HepG2 (cell line): Measurements from ENCODE around the genes IFI6 and PTAFR.

- RRBS, 2 experiments, result 100% methylated on average over 2 of the region's 4 CpGs; no CpG with 5 or more reads in 1 of the 2 experiments
CAGE:
- cytosol, long polyA minus RNA, result no peak
- cytosol, long polyA plus RNA, result no peak
- long polyA plus RNA, result no peak
- nucleus, long polyA minus RNA, result start-site peak on the minus strand at chr1:27429807-27430600, 5 reads
- nucleus, long polyA plus RNA, result no peak
These were observed 37.5 kb downstream of the GPR3 start for GRCh38 chr1:27429870-27430305.

GRCh38 chr1:27436325-27436941 lies 44.0 kb downstream of the GPR3 start:
- RRBS, 2 experiments, result no CpG with 5 or more reads among the region's 3 CpGs
CAGE:
- cytosol, long polyA minus RNA, result no peak
- cytosol, long polyA plus RNA, result no peak
- long polyA plus RNA, result no peak
- nucleus, long polyA minus RNA, result no peak
- nucleus, long polyA plus RNA, result no peak

GRCh38 chr1:27475285-27475605 lies 14.7 kb downstream of the WASF2 start:
- RRBS, 2 experiments, result no CpG with 5 or more reads among the region's 2 CpGs
CAGE:
- cytosol, long polyA minus RNA, result no peak
- cytosol, long polyA plus RNA, result no peak
- long polyA plus RNA, result no peak
- nucleus, long polyA minus RNA, result no peak
- nucleus, long polyA plus RNA, result no peak

DNA sequence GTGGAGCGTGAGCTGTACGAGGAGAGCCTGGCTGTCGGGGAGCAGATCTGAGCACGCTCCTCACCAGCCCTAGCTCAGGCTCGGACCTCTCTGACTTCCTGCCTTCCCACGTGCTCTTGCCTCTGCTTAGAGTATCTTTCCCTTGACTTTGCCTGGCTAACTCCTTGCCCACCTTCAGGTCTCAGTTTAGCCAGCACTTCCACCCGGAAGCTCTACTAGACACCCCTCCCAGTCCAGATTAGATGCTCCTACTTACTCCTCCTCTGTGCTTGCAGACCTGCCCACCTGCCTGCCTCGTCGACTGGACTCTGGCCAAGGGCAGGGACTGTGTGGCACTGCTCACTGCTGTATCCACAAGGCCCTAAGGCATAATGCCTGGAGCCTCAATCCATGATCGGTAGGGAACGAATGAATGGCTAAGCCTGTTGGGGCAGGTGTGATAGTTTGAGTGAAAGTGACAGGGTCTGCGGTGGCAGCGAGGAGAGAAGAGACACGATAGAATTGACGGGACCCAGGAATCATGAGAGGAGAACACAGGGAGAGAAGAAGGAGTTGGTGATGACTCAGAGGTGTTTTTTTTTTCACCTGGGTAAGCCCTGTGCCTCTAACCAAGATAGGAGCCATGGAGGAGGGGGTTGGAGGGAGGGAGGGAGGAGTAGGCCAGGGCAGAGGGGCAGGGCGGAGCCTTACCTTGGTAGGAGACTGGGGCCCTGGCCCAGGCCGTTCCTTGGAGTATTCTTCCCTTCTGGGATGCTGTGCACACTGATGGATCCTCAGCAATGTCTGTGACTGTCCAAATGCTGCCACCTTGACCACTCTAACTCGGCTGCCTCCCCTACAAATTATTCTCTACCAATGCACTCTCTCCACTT lies 28.3 kb upstream of the WASF2 start:
- RRBS, 2 experiments, result no CpG with 5 or more reads among the region's 18 CpGs
CAGE:
- cytosol, long polyA minus RNA, result no peak
- cytosol, long polyA plus RNA, result no peak
- long polyA plus RNA, result no peak
- nucleus, long polyA minus RNA, result no peak
- nucleus, long polyA plus RNA, result no peak

GRCh38 chr1:27528806-27529696 lies 39.1 kb upstream of the WASF2 start:
- RRBS, 2 experiments, result 82 to 84% methylated on average over 4 of the region's 16 CpGs
CAGE:
- cytosol, long polyA minus RNA, result no peak
- cytosol, long polyA plus RNA, result no peak
- long polyA plus RNA, result no peak
- nucleus, long polyA minus RNA, result no peak
- nucleus, long polyA plus RNA, result no peak

GRCh38 chr1:27542118-27543375 lies 52.6 kb upstream of the WASF2 start:
- RRBS, 2 experiments, result 6 to 18% methylated on average over 3 of the region's 27 CpGs
CAGE:
- cytosol, long polyA minus RNA, result no peak
- cytosol, long polyA plus RNA, result no peak
- long polyA plus RNA, result no peak
- nucleus, long polyA minus RNA, result no peak
- nucleus, long polyA plus RNA, result no peak

DNA sequence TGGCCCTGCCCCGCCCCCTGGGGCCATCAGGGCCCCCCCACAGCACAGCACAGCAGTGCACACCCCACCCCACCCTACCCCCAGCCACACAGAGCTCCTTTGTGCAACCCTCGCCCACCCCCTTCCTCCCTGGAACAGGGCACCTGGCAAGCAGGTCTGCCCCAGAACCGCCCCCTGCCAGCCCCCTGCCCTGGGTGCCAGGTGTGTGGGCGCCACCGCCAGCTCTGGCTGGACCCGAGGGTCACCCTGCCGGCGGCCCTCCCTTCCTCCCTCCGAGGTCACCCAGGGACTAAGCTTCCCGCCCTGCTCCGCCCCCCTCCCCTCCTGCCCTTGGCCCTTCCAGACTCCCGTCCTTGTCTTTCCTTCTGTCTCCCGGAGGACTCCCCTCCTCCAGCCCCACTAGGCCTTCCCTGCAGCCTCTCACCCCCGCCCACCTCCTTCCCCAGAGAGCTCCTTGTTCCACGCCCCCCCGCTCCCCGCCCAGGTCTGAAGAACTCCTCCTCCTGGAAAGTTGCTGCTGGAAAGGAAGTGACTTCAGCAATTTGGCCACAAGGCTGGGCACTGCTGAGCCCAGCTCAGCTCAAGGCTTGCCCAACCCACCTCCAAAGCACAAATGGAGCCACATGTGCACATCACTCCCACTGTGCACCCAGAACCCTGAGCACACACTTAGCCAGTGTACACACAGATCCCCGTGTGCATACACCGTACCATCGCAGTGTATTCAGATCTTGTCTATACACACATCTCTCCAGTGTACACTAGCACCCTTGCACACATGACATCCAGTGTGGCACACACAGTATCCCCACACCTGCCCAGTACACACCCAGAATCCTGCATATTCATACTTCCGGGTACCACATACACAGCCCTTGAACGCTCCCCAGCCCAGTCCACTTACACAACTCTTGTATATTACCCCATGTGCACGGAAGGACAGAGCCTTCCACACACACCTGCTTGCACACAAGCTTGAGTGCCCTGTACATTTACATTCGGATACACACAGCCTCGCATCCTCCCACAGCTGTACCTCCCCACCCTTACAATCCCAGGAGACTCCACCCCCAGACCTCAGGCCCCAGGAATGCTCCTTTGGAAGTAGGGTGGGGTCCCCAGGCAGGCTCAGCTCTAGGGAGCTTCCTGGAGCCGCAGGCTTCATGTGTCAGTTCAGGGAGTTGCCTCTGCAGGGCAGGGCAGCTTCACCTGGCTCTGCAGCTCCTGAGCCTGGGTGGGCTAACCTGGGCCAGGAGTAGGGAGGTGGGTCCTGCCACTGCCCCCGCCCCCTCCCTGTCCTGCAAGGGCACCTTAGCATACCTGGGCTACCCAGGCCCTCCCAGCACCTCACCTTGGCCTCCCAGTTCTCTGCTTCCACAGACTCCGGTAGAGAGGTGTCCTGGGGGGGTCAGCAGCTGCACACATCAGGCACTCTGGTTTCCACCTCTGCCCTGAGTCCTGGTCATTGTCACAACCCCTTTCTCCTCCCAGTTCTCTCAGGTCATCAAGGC lies 46.4 kb downstream of the AHDC1 start:
- RRBS, 2 experiments, result no CpG with 5 or more reads among the region's 28 CpGs
CAGE:
- cytosol, long polyA minus RNA, result no peak
- cytosol, long polyA plus RNA, result no peak
- long polyA plus RNA, result no peak
- nucleus, long polyA minus RNA, result no peak
- nucleus, long polyA plus RNA, result no peak

DNA sequence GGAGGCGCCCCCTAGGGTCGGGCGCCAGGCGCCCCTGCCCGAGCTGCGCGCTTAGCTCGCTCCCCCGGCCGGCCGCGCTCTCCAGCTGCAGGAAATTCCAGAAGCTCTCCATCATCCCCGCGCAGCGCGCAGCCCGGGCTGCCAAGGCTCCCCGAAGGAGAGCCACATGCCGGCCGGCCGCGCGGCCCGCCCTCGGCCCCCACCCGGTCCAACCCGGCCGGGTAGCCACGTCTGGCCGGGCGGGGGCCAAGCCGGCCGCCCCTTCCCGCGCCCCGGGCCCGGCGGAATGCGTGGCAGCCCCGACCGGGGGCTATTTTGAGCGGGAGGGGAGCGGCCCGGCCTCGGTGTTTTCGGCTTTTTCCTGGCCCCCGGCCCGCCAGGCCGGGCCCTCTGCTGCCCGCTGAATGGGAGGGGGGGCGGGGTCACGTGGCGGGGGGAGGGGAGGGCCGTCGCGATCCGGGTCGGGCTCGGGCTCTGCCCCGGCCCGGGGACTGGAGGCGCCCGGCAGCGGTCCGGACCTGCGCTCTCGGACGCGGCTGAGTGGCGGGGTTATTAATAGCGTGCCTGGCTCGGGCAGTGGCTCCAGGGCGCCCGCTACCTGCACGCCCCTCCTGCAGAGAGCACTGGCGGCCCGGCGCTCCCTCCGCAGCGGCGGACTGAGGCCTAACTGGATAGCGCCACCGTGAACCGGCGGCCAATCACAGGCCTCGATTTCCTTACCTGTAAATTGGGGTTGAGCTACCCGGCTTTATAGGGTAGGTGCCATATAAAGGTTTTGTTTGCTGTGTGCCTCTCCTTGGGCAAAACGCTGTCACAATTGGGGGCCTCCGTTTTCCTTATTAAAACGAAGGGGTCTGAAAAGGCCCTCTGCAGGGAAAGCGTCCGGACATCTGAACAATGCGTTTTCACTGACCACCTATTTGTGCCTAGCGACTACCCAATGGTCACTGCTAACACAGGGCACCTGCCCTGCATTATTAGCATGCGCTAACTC lies 28.2 kb downstream of the AHDC1 start:
- RRBS, 2 experiments, result 42 to 48% methylated on average over 25 to 27 of the region's 95 CpGs
CAGE:
- cytosol, long polyA minus RNA, result no peak
- cytosol, long polyA plus RNA, result no peak
- long polyA plus RNA, result no peak
- nucleus, long polyA minus RNA, result no peak
- nucleus, long polyA plus RNA, result no peak

DNA sequence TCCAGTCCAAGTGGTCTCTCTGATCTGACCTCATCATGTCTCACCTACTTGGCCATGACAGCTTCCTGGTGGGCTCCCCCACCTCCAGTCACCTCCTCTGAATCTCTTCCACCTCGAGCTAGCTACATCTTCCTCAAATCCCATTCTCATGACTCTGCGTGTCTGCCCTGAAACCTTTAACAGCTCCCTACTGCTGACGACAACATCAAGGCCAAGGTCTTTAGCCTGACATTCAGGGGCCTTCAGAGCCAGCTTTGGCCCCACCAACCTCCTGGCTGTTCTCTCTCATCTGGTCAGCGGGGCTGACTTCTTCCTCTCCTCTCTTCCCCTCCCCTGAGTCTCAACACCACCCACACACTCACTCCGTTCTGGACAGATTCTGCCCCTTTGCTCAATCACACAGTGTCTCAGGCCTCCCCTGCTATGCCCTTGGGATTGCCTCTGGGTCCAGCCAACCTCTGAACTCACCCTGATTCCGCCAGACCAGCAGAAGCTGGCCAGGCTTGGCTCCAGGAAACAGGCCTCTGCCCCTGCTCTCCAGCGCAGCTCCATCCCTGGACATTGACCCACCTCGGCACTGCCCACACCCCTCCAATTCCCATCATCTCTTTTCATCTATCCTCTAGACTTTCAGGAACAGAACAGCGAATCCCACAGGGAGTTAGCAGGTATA lies 22.2 kb downstream of the AHDC1 start:
- RRBS, 2 experiments, result no CpG with 5 or more reads among the region's 9 CpGs
CAGE:
- cytosol, long polyA minus RNA, result no peak
- cytosol, long polyA plus RNA, result no peak
- long polyA plus RNA, result no peak
- nucleus, long polyA minus RNA, result no peak
- nucleus, long polyA plus RNA, result no peak

DNA sequence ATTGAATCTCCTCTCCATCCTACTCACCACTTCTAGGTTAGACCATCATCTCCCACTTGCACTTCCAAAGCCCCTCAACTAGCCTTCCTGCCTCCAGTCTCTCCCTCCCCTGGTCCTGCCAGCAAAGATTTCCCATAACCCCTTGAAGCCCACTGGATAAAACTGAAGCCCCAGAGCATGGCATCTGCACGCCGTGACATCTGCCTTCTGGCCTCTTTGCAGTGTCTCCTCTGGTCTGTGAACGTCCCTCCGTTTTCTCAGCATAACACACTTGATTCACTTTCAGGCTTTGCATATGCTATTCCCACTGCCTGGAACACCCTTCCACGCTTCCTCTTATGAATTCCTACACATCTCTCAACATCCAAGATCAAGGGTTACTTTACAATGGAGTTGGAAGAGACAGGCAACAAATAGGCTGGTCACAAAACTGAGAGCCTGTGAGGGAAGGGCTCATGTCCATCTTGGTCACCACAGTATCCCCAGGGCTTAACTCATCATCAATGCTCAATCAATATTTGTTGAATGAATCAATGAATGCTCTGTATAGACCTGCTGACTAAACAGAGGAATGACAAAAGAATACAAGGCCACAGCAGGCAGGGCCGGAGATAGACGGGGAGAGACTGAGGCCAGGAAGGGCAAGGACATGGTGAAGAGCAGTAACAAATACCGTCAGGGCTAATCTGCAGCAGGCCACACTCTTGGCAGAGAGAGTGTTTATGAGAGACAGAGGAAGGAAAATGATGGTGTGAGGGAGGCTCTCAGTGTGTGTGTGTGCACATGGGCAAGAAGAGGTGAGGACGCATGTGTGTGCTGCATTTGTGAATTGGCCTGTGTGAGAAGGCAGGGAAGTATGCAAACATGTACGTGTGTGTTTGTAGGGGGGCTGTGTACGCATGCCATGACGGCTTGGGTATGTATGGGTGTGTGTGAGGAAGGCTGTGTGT lies 15.8 kb downstream of the AHDC1 start:
- RRBS, 2 experiments, result no CpG with 5 or more reads among the region's 12 CpGs
CAGE:
- cytosol, long polyA minus RNA, result no peak
- cytosol, long polyA plus RNA, result no peak
- long polyA plus RNA, result no peak
- nucleus, long polyA minus RNA, result start-site peak on the minus strand centred at position 47 of the sequence, 85 bp wide, 8 reads
- nucleus, long polyA plus RNA, result no peak

DNA sequence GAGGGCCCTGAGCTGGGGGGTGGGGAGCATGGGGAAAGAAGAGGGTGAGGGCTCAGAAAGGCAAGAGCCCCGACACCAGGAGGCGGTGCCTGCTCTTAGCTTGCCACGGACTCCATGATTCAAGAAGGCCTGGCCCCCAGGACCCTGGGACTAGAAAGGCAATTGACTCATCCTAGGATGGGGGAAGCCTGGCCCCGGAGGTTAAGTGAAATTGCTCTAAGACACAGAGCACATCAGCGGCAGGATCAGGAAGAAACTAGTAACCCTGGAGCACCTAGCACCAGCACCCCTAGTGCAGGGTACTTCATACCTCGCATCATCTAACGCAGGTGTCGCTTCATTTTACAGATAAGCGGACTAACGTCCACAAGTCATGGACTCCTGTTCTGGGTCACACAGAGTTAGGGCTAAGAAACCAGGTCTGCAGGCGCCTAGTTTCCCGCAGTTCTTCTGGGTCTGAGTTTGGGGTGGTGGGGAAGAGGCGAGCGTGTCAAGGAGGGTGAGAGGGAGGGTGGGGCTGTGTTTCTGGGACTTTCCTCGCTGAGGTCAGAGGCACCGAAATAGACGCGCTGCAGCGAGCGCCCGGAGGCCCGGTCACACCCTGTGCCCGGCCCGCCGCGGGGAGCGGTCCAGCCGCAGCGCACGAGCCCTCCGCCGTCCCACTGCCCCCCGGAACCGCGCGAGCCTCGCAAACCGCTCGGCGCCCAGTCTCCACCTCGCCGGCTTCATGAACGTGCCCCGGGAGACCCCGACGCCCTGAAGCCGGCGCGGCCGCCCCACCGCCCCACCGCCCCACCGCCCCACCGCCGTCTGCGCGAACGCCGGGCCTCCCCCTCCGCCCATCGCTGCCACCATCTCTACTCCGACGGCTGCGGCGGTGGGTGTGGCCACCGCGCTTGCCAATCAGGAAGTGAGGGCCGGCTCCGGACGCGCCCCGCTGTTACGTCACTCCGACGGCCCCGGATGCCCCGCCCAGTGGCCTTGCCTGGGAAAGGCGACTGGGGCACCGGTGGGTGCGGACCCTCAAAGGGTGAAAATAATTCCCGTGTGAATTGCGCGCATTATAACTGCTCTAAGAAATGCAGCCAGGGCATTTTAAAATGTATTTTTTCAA lies 12.4 kb downstream of the IFI6 start:
- RRBS, 2 experiments, result 3 to 5% methylated on average over 32 to 41 of the region's 83 CpGs
CAGE:
- cytosol, long polyA minus RNA, result no peak
- cytosol, long polyA plus RNA, result no peak
- long polyA plus RNA, result no peak
- nucleus, long polyA minus RNA, result no peak
- nucleus, long polyA plus RNA, result no peak

DNA sequence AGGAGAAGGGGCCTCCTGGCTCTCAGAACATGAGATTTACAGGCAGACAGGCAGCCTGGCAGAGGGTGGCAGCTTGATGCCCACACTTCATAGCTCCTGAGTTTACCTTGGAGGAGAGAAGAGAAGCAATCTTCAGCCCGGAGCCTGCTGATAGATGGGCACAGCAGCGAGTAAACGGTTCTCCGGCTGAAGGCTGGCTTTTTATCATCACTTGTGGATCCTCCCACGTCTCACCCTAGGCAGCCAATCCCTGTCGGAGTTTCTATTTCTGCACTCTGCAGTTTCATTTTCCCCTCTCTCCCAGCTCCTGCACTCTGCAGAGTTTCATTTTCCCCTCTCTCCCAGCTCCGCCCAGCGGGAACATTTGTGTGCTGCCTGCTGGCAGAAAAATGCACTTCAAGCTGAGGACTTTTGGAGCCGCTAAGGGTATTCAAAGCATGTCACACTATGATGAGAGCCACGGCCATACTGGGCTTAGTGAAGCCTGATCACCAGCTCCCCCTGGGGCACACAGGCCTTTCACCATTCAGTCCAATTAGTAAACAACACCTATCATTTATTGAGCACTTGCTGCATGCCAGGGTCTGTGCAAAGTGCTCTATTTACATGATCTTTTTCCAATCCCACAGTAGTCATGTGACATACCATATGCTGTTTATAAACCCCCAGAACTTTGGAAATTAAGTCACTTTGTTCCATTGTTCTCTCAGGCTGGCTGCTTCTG lies at the start of gene IFI6:
TSS of gene IFI6 (minus strand) at position 176 of the 724 bp plus-strand sequence.
- RRBS, 2 experiments, result no CpG with 5 or more reads among the region's 10 CpGs
CAGE:
- cytosol, long polyA minus RNA, result start-site peak on the minus strand centred at position 175 of the sequence, 6 bp wide, 42 reads
- cytosol, long polyA plus RNA, result start-site peak on the minus strand centred at position 200 of the sequence, 33 bp wide, 50 and 20 reads in 2 replicates
- long polyA plus RNA, result no peak
- nucleus, long polyA minus RNA, result no peak
- nucleus, long polyA plus RNA, result start-site peak on the minus strand centred at position 190 of the sequence, 51 bp wide, 16 and 13 reads in 2 replicates

- RRBS, 2 experiments, result no CpG with 5 or more reads among the region's 4 CpGs
CAGE:
- cytosol, long polyA minus RNA, result no peak
- cytosol, long polyA plus RNA, result no peak
- long polyA plus RNA, result no peak
- nucleus, long polyA minus RNA, result no peak
- nucleus, long polyA plus RNA, result no peak
These were observed 19.3 kb downstream of the FAM76A start for GRCh38 chr1:27744996-27745442.

DNA sequence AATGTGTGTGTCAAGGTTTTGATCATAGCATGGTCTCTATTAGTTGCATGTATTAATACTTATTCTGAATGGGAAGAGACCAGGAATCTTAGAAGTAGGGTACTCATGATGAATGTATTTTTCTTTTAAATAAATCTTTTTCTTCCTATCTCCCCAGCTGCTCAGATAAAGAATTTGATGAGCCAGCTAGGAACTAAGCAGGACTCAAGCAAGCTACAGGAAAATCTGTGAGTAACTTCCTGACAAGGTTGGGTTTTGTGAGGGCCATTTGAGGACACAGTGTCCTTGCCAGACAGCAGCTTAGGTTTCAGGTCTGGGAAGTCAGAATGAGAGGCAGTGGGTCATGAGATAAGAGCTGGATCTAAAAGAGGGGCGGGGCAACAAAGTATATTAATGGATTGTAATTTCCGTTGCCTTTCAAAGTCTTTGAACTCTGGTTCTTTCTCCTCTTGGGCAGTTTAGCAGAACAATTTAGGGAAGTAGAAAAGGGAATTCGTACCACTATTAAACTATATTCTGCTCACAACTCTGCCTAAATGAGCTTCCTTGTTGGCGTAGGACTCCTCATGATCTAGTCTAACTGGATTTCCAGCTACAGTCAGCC lies 16.5 kb downstream of the STX12 start:
- RRBS, 2 experiments, result no CpG with 5 or more reads among the region's 4 CpGs
CAGE:
- cytosol, long polyA minus RNA, result no peak
- cytosol, long polyA plus RNA, result no peak
- long polyA plus RNA, result no peak
- nucleus, long polyA minus RNA, result no peak
- nucleus, long polyA plus RNA, result no peak

GRCh38 chr1:27859807-27860224 lies 12.5 kb upstream of the THEMIS2 start:
- RRBS, 2 experiments, result no CpG with 5 or more reads among the region's 7 CpGs
CAGE:
- cytosol, long polyA minus RNA, result no peak
- cytosol, long polyA plus RNA, result no peak
- long polyA plus RNA, result no peak
- nucleus, long polyA minus RNA, result no peak
- nucleus, long polyA plus RNA, result no peak

- RRBS, 2 experiments, result no CpG with 5 or more reads among the region's 7 CpGs
CAGE:
- cytosol, long polyA minus RNA, result no peak
- cytosol, long polyA plus RNA, result no peak
- long polyA plus RNA, result no peak
- nucleus, long polyA minus RNA, result no peak
- nucleus, long polyA plus RNA, result no peak
These were observed 9.1 kb upstream of the THEMIS2 start for GRCh38 chr1:27862903-27863966.

- RRBS, 2 experiments, result no CpG with 5 or more reads among the region's 10 CpGs
CAGE:
- cytosol, long polyA minus RNA, result no peak
- cytosol, long polyA plus RNA, result no peak
- long polyA plus RNA, result no peak
- nucleus, long polyA minus RNA, result no peak
- nucleus, long polyA plus RNA, result no peak
These were observed 13.2 kb downstream of the THEMIS2 start for GRCh38 chr1:27885424-27886095.

DNA sequence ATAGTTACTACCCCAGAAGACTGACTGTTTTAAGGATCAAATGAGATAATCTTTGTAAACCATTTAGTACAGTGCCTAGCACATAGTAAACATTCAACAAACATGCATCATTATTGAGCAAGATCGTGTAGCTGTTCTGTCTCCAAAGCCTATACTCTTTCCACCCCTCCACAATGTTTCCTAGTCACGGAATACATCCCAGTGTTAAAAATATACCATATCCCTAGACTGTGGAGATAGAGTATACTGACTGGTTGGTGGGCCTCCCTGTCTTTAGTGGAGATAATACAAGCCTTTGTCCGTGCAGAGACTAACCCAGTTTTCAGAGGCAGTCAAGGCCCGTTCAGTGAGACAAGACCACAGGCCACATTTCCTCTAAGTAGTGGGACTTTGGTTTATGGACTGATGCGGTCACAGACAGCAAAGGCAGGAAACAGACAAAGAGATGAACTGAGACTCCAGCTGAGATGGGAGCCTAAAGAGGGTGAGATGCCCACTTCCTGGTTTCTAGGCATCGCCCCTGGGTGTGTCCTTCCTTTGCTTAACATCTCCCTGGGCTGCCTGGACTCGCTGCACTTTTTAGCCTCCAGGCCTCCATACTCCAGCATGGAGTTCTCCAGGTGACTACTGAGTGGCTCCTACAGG lies 14.7 kb downstream of the THEMIS2 start:
- RRBS, 2 experiments, result no CpG with 5 or more reads among the region's 7 CpGs
CAGE:
- cytosol, long polyA minus RNA, result no peak
- cytosol, long polyA plus RNA, result no peak
- long polyA plus RNA, result no peak
- nucleus, long polyA minus RNA, result no peak
- nucleus, long polyA plus RNA, result no peak

DNA sequence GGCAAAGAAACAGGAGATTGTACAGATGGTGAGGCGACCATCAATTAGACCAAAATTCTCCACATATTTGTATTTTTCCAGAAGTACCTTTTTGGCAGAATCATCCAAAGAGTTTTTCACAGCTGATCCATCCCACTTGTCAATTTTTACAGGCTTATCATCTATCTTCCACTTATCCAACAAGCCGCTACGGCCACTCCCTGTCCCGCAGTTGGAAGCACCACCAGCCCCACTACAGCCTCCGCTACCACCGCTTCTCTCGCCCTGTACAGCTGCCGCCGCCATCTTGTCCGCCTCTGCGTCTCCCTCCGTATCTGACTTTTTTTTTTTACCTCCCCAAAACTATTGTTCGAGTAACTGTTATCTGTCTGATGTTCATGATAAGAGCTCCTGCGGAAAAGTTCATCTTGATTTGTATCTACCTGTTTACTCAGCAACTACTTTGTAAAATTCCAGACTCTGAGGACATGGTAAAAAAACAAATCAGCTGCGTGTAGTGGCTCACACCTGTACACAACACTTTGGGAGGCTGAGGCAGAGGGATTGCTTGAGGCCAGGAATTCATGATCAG lies 7.8 kb upstream of the EYA3 start:
- RRBS, 2 experiments, result no CpG with 5 or more reads among the region's 15 CpGs
CAGE:
- cytosol, long polyA minus RNA, result no peak
- cytosol, long polyA plus RNA, result no peak
- long polyA plus RNA, result no peak
- nucleus, long polyA minus RNA, result no peak
- nucleus, long polyA plus RNA, result no peak

GRCh38 chr1:28176514-28177485 lies at the start of gene PTAFR:
Gene PTAFR (minus strand): TSS chr1:28176690.
- RRBS, 2 experiments, result no CpG with 5 or more reads among the region's 18 CpGs
CAGE:
- cytosol, long polyA minus RNA, result no peak
- cytosol, long polyA plus RNA, result no peak
- long polyA plus RNA, result no peak
- nucleus, long polyA minus RNA, result no peak
- nucleus, long polyA plus RNA, result no peak